Peripheral blood mononuclear cell (primary cell): ENCODE measurements around the genes MTFMT, PARP16 and HACD3.

- PRO-cap, 8 experiments, result no peak in any of the 8 experiments
These were observed 103.6 kb downstream of the DAPK2 start for GRCh38 chr15:63942604-63943249.

DNA sequence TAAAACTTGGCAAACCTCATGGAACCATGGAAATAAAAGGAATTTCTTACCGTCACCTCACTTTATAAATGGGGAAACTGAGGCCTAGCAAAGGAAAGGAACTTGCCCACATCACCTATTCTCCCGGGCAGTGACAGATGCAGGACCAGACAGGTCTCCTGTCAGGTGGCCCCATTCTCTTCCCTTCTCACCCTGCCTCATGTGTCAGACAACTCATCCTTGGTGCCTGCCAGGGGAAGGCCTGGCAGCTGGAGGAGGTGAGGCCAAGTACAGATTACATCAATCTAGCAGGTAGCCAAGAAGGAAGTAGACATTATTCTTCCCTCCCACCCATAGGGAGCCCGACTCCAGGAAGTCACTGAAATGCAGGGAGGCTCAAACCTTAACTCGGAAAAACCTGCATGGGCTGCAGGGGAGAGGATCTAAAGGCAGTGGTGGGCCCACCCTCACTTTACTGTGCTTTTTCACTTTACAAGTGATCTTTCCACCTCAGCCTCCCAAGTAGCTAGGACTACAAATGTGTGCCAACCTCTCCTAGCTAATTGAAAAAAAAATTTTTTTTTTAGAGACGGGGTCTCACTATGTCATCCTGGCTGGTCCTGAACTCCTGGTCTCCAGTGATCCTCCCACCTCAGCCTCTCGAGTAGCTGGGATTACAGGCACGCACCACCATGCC is 39.6 kb downstream of the DAPK2 start:
- PRO-cap, 8 experiments, result no peak in any of the 8 experiments

- PRO-cap, 8 experiments, result no peak in any of the 8 experiments
These were observed 685 bp upstream of the DAPK2 start for GRCh38 chr15:64046946-64047394.

DNA sequence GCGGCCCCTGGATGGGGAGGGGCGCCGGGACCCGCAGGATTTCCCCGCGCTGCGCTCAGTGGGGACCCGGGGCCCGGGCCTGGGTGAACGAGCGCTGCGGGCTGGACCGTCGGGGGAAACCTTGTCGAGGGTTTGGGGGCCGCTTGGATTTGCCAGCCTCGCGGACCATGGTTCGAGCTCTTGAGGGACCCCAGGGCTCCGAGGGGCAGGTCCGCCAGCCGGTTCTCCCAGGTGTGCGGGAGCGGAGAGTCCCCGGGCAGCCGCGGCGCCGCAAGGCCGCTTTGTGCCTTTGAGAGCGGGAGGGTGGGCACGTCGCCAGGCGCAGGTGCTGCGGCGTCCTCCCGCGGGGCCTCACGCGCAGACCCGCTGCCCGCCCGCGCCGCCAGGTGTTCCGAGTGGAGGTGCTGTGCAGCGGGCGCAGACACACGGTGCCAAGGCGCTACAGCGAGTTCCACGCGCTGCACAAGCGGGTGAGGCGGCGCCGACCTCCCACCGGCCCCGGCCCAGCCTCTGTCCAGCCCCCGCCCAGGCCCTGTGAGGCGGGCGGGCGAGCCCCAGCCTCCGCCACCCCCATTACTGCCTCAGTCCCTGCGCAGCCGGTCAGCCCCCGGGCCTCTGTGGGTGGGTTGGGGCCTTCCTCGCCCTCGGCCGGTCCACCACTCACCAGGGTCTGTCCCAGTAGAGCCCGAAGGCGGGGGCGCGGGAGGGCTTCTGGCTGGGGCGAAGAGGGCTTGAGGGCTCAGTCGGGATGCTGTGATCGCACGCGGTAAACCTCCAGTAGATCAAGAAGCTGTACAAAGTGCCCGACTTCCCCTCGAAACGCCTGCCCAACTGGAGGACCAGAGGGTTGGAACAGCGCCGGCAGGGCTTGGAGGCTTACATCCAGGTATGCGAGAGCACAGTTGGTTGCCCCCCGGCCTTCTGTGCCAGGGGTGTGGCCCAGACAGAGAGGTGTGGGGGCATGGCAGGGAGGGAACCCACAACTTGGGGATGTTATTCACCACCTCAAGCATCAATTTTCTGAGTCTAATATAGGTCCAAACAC is 648 bp downstream of the SNX22 start:
- PRO-cap, 8 experiments, result peak in 1 of 8 experiments; most common plus-strand start position 368 of the sequence (in 1)

DNA sequence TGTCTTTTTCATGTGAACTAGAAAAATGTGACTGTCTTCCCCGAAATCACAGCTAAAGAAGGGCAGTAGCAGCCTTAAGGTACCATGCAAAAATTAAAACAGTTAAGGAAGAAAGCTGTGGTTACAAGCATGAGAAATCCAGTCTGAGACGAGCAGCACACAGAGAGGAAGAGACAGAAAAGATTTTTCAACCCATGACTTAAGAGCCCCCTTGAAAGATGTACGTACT is 17.2 kb upstream of the PPIB start:
- PRO-cap, 8 experiments, result peak in 4 of 8 experiments; most common minus-strand start position 175 of the sequence (in 4)

DNA sequence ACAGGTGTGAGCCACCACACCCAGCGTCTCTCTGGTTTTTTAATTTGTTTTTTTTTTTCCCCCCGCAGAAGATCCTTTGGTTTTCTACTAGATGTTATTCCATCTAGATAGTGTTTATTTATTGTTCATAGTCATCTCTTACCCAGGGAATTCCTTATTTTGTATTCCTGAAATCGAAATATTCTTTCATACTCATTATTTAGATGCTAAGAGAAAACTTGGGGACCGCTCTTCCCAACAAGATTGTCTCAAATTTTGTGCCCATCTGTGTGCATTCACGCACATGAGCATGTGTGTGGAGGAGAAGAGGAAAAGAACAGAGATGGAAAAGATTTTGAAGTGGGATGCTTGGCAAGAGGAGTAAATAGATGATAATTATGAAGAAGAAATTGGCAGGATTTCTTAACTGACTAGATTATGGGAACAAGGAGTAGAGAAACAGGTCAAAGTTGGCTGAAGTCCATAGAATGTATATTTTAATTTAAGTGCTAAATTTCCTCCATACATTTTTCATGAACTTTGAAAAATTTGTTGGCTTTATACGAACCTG is 100.0 kb downstream of the ZNF609 start:
- PRO-cap, 8 experiments, result no peak in any of the 8 experiments

GRCh38 chr15:64681619-64682121 is 93.7 kb downstream of the RBPMS2 start:
- PRO-cap, 8 experiments, result peak in 1 of 8 experiments; most common minus-strand start chr15:64681859 (in 1)

GRCh38 chr15:64717378-64717974 is 57.9 kb downstream of the RBPMS2 start:
- PRO-cap, 8 experiments, result no peak in any of the 8 experiments

- PRO-cap, 8 experiments, result no peak in any of the 8 experiments
These were observed 563 bp downstream of the PIF1 start for GRCh38 chr15:64824896-64825271.

DNA sequence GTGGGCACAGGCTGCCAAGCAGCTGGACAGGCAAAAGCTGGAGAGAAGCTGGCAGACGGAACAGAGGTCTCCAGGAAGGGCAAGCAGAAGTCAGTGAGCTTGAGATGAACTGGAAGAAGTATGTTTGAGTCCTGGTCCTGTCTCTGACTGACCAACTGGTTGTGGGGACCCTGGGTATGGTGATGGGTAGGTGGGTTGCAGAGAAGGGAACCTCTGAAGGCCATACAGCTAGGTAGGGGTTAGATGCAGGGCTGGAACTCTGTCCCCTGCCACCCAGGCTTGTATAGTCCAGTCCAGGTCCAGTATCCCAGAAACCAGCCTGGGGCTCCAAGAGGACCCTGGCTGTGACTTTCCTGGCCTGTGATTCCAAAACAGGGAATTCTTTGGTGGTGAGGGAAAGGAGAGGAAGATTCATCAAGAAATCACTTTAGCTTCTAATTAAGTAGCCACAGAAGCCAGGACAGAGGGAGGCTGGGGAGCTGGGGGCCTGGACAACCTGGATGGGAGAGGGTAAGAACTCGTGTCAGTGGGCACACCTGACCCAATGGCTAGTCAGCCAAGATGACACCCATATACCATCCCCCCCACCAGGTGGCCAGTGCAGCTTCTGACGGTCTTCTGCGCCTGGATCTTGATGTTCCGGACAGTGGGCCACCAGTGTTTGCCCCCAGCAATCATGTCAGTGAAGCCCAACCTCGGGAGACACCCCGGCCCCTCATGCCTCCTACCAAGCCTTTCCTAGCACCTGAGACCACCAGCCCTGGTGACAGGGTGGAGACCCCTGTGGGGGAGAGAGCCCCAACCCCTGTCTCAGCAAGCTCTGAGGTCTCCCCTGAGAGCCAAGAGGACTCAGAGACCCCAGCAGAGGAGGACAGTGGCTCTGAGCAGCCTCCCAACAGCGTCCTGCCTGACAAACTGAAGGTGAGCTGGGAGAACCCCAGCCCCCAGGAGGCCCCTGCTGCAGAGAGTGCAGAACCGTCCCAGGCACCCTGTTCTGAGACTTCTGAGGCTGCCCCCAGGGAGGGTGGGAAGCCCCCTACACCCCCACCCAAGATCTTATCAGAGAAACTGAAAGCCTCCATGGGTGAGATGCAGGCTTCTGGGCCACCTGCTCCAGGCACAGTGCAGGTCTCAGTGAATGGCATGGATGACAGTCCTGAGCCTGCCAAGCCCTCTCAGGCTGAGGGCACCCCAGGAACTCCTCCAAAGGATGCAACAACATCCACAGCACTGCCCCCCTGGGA is 23.0 kb downstream of the PLEKHO2 start:
- PRO-cap, 8 experiments, result peak in 5 of 8 experiments; most common plus-strand start position 466 of the sequence (in 3)

DNA sequence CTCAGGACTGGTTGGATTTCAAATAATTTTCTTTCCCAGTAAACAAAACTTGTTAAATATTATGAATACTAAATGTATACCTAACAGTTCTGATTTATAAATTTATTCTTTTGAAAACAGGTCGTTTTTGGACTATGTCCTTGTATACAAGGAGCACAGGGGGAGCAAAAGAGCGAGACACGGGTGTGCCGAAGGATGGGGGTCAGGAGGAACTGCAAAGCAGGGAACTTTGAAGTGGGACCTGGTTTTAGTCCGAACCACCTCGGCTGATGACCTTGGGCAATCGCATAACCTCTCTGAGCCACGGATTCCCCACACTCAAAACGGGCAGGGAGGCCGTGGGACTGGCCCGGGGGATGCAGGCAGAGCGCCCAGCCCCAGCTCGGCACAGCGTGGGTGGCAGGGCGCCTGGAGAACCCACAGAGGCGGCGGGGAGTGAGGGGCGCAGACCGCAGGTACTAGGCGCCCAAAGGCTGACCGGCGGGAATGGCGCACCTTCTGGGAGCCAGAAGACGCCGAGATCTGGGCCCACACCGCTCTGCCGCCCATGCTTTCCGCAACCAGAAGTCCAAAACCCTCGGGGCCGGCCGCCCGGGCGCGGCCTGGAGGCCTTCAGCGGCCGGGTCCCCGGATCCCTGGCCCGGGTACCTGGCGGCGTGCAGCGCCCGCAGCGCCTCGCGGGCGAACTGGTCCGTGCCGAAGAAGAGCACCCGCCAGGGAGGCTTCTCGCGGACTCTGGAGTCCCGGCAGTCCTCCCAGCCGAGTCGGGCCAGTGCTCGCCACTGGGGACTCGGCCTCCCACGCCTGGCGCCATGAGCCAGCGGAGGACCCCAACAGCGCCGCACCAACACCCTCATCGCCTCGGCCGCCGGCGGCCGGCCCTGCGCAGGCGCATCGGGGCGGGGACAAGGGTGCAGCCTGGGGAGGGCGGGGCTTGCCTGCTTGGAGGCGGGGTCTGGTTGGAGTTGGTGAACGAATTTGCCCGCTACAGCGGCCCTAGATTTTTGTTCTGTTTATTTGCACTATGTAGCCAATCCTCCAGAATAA is at the start of gene MTFMT:
Gene MTFMT, minus strand, starts transcription at position 883 of the 1,047 bp plus-strand sequence.
- PRO-cap, 8 experiments, result peak in 8 of 8 experiments; most common plus-strand start position 960 of the sequence (in 1); most common minus-strand start position 883 of the sequence (in 8)

GRCh38 chr15:65082235-65083071 is 5.9 kb downstream of the KBTBD13 start:
- PRO-cap, 8 experiments, result no peak in any of the 8 experiments

DNA sequence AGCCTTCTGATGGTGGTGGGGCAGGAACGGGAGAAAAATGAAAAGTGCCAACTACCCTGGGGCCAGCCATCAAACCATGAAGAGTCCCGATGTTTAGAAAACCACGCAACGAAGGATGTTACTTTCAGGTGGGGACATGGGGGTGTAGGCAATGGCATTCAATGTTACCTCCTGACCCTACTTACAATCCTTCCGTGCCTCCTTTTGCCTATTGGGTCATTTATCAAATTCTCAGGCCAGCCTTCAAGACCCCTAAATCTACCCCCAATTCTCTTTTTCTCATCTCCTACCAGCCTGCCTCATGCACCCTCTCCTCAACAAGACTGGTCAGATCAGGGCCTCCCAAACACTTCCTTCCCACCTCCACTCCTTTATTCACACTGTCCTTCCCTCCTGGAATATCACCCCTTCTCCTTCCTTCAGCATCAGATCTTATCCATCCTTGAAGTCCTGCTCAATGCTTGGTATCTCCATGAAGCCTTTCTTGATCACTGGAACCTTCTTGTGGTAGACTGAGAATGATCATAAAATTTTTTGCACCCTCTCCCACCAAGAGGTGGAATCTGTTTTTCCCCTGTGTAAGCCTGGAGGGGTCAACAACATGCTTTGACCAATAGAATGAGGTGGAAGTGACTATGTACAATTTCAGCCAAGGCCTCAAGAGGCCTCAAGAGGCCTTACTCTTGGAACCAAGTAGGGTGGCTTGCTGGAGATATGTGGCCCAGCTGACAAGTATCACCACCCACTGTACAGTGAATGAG is 16.9 kb downstream of the UBAP1L start:
- PRO-cap, 8 experiments, result no peak in any of the 8 experiments

DNA sequence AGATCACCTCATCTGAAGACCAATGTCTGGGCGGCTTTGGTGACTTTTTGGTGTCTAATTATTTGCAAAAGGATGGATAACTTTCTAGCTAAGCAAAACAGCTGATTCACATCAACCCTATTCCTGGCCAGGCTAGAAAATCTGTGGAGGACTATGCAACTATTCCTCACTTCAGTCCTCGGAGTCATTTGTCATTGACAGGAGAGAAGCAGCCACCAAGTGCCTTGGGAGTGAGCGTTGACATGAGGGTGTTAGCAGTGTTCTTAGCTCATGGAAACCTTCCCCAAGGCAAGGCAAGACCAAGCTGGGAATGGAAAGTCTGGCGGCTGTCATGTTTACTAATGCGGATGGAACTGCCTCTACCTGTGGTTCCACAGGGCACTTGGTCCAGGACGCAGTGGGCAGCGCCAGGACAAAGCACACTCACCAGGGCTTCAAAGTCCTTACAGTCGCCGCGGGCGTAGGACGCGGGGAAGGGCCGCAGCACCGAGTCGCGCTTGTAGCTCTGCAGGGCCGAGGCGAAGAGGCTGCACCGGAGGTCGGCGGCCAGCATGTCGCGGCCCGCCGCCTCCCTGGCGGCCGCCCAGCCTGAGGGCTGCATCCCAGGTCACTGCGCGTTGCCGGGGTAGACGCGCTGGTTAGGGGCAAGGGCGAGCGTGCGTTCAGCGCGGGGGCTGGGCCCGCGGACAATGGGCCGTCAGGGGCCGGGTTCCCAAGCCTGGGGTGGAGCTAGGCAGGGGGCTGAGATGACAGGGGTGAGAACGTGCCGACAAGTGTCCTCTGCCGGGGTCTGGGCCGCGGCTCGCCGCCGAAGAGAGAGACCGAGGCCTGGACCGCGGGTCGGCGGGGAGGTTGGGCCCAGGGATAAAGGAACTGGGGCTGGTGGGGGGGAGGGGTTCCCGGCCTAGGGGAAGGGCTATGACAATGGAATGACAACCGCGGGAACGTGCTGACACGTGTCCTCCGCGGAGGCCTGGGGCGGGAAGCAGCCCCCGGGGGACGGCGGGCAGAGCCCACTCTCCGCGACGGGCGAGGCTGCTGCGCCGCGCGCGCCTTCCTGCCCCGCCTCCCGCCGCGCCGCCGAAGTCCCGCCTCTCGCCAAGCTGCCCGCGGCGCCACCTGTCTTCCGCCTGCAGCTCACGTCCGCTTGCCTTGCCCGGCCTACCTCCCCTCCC is at the start of gene PARP16:
Gene PARP16, minus strand, starts transcription at position 1,058 of the 1,175 bp plus-strand sequence.
- PRO-cap, 8 experiments, result peak in 8 of 8 experiments; most common plus-strand start position 628 of the sequence (in 8); most common minus-strand start position 1,087 of the sequence (in 6)

DNA sequence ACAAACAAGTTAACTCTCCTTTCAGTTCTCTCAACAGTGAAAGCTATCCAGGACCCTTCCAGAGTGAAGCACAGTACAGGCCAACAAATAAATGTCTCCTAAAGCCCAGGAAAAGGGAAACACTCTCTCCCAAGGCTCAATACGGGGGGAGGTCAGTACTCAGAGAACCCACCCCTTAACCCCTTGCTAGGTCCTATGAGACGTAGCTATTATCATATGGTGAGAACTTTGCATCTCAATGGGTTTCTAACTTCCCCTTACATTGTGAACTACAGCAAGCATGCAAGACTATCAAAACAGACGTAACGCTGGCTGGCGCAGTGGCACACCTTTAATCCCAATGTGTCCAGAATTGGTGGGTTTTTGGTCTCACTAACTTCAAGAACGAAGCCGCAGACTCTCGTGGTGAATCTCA is 13.2 kb upstream of the PARP16 start:
- PRO-cap, 8 experiments, result no peak in any of the 8 experiments

DNA sequence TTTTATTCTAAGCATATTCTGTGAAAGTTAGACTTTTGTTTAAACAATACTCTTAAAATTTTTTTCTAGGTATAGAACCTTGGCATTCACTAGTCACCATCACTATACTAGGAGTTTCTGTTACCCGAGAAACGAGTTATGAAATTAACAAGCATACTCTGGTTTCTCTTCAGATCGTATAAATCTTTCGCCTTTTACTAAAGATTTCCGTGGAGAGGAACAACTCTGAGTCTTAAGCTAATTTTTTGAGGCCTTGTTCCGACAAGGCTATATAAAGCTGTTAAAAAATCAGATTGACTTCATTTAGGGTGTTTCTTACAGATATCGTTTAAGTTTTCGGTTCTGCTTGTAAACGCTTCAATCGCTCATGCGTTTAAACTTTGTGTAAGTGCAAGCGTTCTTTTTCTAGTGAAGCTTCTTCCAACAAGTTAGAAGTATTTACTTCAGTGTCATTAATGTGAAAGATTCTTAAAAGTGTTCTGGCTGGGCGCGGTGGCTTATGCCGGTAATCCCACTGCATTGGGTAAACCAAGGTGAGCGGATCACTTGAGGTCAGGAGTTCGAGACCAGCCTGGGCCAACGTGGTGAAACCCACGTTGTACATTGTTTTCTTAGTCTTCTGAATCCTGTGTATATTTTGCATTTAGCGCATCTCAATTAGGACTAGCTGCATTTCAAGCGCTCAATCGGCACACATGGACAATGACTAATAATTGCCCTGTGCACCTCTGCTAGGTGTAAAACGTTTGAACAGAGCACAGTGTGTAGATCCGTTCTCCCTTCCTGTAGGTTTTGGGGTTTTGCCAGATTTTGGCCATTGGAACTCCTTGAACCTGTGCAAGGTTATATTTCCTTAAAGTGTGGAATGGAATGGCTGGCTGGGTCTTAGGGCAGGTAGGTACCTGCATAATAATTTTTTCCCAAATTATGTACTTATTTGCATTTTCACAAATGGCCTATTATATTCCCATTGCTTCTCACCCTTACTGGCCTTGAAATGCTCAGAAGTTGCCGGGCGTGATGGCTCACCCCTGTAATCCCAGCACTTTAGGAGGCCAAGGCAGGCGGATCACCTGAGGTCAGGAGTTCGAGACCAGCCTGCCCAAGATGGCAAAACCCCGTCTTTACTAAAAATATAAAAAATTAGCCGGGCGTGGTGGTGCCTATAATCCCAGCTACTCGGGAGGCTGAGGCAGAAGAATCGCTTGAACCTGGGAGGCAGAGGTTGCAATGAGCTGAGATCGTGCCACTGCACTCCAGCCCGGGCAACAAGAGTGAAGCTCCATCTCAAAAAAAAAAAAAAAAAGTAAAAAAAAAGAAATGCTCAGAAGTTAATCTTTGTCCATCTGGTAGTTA is 18.3 kb upstream of the PARP16 start:
- PRO-cap, 8 experiments, result peak in 8 of 8 experiments; most common plus-strand start position 475 of the sequence (in 5)

- PRO-cap, 8 experiments, result no peak in any of the 8 experiments
These were observed 731 bp downstream of the IGDCC3 start for GRCh38 chr15:65376642-65377899.

- PRO-cap, 8 experiments, result no peak in any of the 8 experiments
These were observed 5.7 kb downstream of the IGDCC4 start for GRCh38 chr15:65416862-65417724.

DNA sequence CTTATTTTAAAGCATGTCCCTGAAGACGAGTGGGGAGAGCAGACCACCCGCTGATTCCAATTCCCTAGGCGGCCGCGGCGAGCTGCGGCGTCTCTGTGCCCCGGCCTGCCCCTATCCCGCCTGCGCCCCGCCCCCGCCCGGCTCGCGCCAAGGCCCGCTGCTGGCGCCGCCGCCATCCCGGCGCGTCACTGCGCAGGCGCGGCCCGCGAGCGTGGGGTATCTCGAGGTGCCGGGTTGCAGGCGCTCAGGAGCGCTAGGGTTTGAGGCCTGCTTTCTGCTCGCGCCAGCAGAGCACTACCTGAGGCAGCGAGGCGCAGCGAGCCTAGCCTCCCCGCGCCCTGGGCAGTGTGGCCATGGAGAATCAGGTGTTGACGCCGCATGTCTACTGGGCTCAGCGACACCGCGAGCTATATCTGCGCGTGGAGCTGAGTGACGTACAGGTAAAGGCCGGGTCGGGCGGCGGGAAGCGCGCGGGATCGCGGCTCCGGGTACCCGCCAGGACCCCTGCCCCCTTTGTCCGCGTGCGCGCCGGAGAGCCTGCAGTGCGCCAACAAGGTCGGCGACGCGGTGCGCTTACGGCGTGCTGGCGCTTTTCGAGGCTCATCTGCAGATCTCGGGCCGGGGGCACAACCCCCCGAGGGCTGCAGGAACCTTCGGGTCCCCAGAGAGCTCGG is at the start of gene HACD3:
Gene HACD3, plus strand, starts transcription at position 185 of the 674 bp plus-strand sequence.
- PRO-cap, 8 experiments, result peak in 8 of 8 experiments; most common plus-strand start position 208 of the sequence (in 8); most common minus-strand start position 86 of the sequence (in 4)

DNA sequence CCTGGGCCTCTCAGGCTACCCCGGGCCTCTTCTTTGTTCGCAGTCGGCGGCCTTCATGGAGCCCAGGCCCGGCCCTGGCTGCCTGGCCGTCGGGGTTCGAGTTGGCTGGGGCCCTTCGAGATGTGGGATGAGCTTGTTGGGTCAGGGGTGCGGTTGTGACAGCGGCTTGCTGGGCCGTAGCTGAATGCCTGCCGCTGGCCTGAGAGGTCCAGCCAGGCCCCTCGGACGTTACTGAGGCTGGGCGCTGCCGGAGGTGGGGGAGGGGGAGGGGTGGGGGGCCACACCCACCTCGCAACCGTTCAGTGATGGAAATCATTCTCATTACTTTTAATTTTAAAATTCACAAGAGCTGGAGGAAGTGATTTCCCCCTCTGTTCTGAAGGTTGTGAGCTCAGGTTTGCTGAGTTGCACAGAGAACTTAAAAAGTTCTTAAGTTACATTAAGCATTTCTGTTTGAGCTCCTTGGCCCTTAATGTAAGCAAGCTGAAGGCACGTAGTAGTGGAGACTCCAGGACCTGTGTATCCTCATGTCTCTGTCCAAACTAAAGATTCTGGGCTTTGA is 771 bp downstream of the HACD3 start:
- PRO-cap, 8 experiments, result no peak in any of the 8 experiments